Endothelial cell of umbilical vein (primary cell): ENCODE data around the genes CLPSL1, C6orf89 and PI16.

DNA sequence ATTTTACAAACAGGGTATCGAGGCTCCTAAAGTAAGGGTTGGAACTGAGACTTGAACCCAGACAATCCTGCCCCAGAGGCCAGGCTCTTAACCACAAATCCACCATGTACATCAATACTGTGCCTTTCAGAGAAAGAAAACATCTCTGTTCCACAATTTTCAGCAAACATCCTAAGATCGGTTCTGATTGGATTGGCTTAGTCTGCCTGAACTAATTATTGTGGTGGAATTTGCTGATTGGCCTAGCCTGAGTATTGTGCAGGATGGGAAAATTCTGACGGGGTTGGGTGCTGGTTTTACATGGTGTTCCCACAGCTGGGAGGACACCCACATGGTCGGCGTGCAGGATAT is at the start of gene CLPSL1:
Gene CLPSL1 (plus strand): TSS at position 299 of the 351 bp plus-strand sequence.
- PRO-cap, result no peak
CAGE:
- cytosol, long polyA minus RNA, result no peak
- cytosol, long polyA plus RNA, result no peak
- long polyA plus RNA, result no peak
- nucleus, long polyA minus RNA, result no peak
- nucleus, long polyA plus RNA, result no peak

- PRO-cap, result no peak
CAGE:
- cytosol, long polyA minus RNA, result no peak
- cytosol, long polyA plus RNA, result no peak
- long polyA plus RNA, result no peak
- nucleus, long polyA minus RNA, result no peak
- nucleus, long polyA plus RNA, result no peak
Measured at GRCh38 chr6:35973634-35974156, 50.7 kb downstream of the SLC26A8 start.

DNA sequence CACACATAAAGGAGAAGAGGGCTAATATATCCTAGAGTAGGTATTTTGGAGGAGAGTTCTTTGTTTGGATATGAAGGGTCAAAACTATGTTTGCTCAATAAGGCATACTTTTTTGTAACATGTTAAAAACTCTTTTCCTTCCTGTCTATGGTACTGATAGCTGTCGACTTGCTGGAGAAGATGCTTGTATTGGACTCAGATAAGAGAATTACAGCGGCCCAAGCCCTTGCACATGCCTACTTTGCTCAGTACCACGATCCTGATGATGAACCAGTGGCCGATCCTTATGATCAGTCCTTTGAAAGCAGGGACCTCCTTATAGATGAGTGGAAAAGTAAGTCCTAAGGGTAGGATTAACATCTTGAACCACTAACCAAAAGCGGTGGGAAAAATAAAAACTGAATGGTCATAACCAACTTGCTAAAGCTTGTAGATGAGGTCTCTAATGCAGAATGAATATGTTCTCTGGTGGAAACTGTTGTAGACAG is 23.0 kb upstream of the MAPK13 start:
- PRO-cap, result no peak
CAGE:
- cytosol, long polyA minus RNA, result no peak
- cytosol, long polyA plus RNA, result no peak
- long polyA plus RNA, result no peak
- nucleus, long polyA minus RNA, result no peak
- nucleus, long polyA plus RNA, result no peak

GRCh38 chr6:36196854-36197262 is 314 bp downstream of the BRPF3 start:
- PRO-cap, result bidirectional peak, plus-strand start at chr6:36196773, minus-strand start at chr6:36196946; bidirectional peak, plus-strand start at chr6:36197480, minus-strand start at chr6:36197193
CAGE:
- cytosol, long polyA minus RNA, result no peak
- cytosol, long polyA plus RNA, result no peak
- long polyA plus RNA, result no peak
- nucleus, long polyA minus RNA, result start-site peak on the minus strand at chr6:36197193-36197205, 21 reads
- nucleus, long polyA plus RNA, result start-site peak on the minus strand at chr6:36196959-36197226, 11 and 6 reads in 2 replicates

DNA sequence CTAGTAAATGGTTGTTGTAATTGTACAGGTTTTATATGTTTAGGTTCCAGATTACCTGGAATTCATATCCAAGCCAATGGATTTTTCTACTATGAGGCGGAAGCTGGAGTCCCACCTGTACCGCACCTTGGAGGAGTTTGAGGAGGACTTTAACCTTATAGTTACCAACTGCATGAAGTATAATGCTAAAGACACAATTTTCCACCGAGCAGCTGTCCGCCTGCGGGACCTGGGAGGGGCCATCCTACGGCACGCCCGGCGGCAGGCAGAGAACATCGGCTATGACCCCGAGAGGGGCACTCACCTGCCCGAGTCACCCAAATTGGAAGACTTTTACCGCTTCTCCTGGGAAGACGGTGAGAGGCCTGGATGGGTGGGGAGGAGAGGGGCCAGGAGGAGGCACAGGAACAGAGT is 13.6 kb downstream of the BRPF3 start:
- PRO-cap, result no peak
CAGE:
- cytosol, long polyA minus RNA, result no peak
- cytosol, long polyA plus RNA, result no peak
- long polyA plus RNA, result no peak
- nucleus, long polyA minus RNA, result no peak
- nucleus, long polyA plus RNA, result no peak

GRCh38 chr6:36339026-36339483 is 2.4 kb upstream of the BNIP5 start:
- PRO-cap, result no peak
CAGE:
- cytosol, long polyA minus RNA, result no peak
- cytosol, long polyA plus RNA, result no peak
- long polyA plus RNA, result no peak
- nucleus, long polyA minus RNA, result no peak
- nucleus, long polyA plus RNA, result no peak

DNA sequence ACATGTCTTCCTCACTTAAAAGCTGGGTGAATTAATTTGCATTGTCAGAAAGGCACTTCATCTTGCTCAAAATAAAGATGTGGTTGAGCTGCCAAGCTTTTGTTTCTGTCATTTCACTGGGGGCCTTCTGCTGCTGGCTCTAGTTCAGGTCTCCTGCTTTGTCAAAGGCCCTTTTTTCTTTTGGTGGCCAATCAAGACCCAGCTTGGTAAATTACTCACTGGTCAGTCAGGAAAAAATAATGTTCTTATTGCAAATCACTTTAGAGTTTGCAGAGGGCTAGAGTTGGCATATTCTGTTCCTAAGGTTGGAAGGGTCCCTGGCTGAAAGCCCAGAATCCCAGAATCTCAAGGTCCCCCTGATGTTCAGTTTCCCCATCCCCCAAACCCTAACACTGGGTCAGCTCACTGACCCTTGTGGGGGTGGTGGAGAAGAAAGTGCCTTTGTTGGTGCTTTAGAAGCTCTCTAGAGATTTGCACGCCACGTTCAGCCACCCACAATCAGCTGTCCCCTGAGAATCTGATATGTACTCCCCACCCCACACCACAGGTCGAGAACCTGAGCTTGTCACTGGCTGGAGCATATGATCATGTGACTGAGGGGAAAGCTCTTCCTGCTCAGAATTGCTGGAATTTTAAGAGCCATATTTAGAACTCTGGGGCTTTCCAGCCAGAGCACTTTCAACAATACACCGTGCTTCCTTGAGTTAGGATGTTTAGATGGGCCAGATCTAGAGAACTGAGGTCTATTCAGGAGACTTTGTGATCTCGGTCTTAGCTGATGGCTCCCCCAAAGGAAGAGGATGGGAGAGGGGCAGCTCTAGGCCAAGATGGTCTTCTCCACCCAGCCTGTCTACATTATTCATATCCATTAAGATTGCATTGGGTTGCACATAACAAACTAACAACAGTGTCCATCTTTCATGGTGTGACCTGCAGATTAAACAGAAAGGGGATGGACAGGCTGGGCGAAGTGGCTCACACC is 21.8 kb upstream of the BNIP5 start:
- PRO-cap, result bidirectional peak, plus-strand start at position 710 of the sequence, minus-strand start at position 496 of the sequence
CAGE:
- cytosol, long polyA minus RNA, result no peak
- cytosol, long polyA plus RNA, result no peak
- long polyA plus RNA, result no peak
- nucleus, long polyA minus RNA, result no peak
- nucleus, long polyA plus RNA, result no peak

GRCh38 chr6:36493879-36494598 is 51.2 kb downstream of the KCTD20 start:
- PRO-cap, result no peak
CAGE:
- cytosol, long polyA minus RNA, result no peak
- cytosol, long polyA plus RNA, result no peak
- long polyA plus RNA, result no peak
- nucleus, long polyA minus RNA, result no peak
- nucleus, long polyA plus RNA, result no peak

- PRO-cap, result no peak
CAGE:
- cytosol, long polyA minus RNA, result no peak
- cytosol, long polyA plus RNA, result no peak
- long polyA plus RNA, result no peak
- nucleus, long polyA minus RNA, result no peak
- nucleus, long polyA plus RNA, result no peak
Measured at GRCh38 chr6:36545919-36547007, 1.0 kb downstream of the STK38 start.

GRCh38 chr6:36751850-36752412 is 54.3 kb downstream of the RAB44 start:
- PRO-cap, result no peak
CAGE:
- cytosol, long polyA minus RNA, result no peak
- cytosol, long polyA plus RNA, result no peak
- long polyA plus RNA, result no peak
- nucleus, long polyA minus RNA, result no peak
- nucleus, long polyA plus RNA, result no peak

GRCh38 chr6:36768488-36768794 is 70.8 kb downstream of the CPNE5 start:
- PRO-cap, result no peak
CAGE:
- cytosol, long polyA minus RNA, result no peak
- cytosol, long polyA plus RNA, result no peak
- long polyA plus RNA, result no peak
- nucleus, long polyA minus RNA, result no peak
- nucleus, long polyA plus RNA, result no peak

DNA sequence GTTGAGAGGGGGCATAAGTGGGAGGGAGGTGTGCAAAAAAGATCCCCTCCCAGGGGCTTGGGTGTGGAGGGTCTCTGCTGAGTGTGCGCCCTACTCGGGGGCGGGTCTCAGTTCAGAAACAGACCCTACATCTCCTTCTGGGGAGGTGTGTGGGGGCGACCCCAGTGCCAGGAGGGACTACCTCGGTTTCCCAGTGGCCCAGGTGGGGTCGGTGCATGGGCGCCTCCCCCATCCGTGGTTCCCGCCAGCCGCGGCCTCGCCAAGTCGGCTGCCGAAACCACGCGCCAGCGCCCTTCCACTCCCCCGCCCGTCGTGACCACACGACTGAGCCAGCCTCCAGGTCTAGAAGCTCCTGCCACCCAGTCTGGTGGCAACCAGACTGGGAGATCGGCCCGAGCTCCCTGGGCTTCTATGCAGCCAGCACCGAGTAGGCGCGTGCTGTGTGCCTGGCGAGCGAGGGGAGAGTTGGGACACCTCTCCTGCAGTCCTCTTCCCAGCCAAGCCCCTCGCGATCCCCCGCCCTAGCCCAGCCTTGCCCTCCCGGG is 1.2 kb upstream of the CPNE5 start:
- PRO-cap, result no peak
CAGE:
- cytosol, long polyA minus RNA, result no peak
- cytosol, long polyA plus RNA, result no peak
- long polyA plus RNA, result no peak
- nucleus, long polyA minus RNA, result no peak
- nucleus, long polyA plus RNA, result no peak

- PRO-cap, result no peak
CAGE:
- cytosol, long polyA minus RNA, result no peak
- cytosol, long polyA plus RNA, result no peak
- long polyA plus RNA, result no peak
- nucleus, long polyA minus RNA, result no peak
- nucleus, long polyA plus RNA, result no peak
Measured at GRCh38 chr6:36867669-36867956, 7.0 kb downstream of the PPIL1 start.

DNA sequence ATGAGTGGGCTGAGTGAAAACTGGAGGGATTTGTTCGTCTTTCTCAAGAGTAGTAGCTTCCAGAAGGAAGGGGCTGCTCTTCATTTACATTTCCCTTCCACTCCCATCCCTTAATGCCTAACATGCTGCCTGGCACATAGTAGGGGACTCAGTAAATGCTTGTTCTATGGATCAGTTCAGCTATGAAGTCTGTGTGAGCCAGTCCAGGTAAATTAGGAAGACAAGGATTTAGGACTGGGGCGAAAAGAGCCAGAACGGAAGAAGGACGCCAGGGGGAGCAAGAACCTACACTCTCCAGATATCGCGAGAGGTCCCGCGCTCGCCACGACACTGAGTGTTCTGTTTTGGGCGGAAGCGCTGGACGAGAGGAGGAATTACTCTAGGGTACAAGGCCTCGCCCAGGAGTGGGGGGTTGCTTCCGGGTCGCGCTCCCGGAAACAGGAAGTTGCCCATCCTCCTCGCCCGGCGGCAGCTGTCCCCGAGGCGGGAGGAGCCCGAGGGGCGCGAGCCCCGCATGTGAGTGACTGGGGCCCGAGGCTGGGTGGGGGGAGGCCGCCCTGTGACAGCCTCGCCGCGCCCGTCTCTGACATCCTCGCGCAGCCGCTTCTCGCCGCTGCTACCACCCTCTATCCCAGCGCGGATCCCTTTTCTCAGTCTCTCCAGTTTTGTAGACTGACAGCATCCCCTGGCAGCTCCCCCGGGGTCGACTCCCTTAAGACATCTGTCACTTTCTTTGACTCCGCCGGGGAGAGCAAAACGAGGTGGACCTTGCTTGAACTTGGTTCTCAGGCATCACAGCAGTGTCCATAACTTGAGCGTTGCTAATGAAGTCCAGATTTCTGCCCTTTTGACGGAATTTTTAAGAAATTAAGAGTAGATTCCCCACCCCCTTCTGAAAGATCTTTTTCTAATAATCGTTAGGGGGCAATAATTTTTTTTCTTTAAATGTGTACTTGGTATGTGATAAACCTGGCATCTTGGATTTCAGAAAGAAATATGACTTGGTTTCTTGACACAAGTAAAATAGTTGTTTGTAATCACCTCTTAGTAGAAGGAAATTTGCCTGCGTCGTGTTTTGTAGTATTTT is at the start of gene C6orf89:
Gene C6orf89 (plus strand): TSS at position 440 of the 1,087 bp plus-strand sequence.
- PRO-cap, result bidirectional peak, plus-strand start at position 342 of the sequence, minus-strand start at position 254 of the sequence; bidirectional peak, plus-strand start at position 586 of the sequence, minus-strand start at position 621 of the sequence; unidirectional peak, minus-strand start at position 799 of the sequence
CAGE:
- cytosol, long polyA minus RNA, result start-site peak on the plus strand centred at position 348 of the sequence, 47 bp wide, 253 reads; start-site peak on the plus strand centred at position 454 of the sequence, 44 bp wide, 85 reads
- cytosol, long polyA plus RNA, result start-site peak on the plus strand centred at position 351 of the sequence, 19 bp wide, 75 and 94 reads in 2 replicates; start-site peak on the plus strand centred at position 466 of the sequence, 71 bp wide, 378 and 373 reads in 2 replicates
- long polyA plus RNA, result start-site peak on the plus strand centred at position 432 of the sequence, 146 bp wide, 786 and 665 reads in 2 replicates
- nucleus, long polyA minus RNA, result start-site peak on the plus strand centred at position 343 of the sequence, 38 bp wide, 290 reads; start-site peak on the plus strand centred at position 452 of the sequence, 28 bp wide, 442 reads
- nucleus, long polyA plus RNA, result start-site peak on the plus strand centred at position 359 of the sequence, 25 bp wide, 73 and 61 reads in 2 replicates; start-site peak on the plus strand centred at position 466 of the sequence, 72 bp wide, 170 and 175 reads in 2 replicates

DNA sequence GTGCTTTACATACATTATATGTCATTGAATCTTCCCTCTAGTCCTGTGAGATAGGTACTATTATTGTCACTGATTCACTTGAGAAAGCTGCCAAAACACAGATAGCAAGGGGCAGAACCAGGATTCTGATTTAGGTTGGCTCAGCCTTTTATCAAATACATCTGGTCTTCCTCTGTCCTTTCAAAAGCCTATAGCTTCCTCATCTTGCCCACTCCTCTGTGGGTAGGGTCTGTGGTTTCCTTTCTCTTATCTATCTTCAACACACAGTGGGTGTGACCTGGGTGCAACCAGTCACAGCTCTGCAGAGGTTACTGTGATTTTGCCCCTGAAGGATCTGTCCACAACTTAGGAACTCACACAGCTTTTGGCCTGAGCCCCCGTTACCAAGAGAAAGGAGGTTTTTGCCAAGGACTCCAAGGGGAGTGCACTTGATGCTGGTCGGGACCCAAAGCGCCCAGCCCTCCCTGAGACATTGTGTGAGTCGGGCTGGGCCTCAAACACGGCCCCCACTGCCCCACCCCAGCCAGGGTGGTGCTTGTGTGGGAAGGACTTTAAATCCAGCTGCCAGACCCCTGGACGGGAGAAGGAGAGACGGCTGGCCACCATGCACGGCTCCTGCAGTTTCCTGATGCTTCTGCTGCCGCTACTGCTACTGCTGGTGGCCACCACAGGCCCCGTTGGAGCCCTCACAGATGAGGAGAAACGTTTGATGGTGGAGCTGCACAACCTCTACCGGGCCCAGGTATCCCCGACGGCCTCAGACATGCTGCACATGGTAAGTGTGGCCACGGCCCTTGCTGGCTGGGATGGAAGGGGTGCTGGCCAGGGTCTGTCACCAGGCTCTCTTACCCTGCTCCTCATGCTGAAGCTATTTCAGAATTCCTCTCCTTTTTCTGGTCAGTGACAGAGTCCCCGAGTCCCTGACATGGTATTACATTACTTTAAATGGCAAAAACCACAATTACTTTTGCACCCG is at the start of gene PI16:
Gene PI16 (plus strand): TSS at position 582 of the 976 bp plus-strand sequence.
- PRO-cap, result no peak
CAGE:
- cytosol, long polyA minus RNA, result no peak
- cytosol, long polyA plus RNA, result no peak
- long polyA plus RNA, result no peak
- nucleus, long polyA minus RNA, result no peak
- nucleus, long polyA plus RNA, result no peak

DNA sequence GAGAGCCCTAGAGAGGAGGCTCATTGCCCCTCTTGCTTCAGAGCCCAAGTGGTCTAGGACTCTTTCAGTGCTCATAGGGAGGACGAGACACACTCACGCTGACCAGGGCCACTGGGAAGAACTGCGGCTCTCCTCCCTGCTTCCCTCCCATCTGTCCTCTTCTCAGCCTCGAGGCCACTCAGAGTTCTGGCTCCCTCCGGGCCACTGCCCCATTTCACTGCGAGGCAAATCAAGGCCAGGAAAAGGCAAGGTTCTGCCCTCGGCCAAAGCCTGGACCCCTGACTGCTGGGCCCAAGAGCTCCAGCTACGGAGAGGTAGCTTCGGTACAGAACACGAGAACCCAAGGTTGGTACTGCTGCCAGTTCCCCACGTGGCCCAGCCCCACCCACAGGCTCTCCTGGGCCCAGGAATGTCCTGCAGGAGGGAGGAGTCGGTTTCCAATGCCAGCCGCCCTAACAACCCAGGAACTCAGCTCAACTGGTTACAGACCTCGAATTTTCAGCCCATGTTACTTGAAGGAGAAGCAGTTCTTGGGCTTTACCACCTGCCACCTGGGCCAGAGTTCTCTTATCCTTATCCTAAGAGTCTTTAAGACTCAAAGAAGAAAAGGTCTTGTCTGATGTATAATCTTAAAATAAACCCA is 14.8 kb downstream of the PI16 start:
- PRO-cap, result unidirectional peak, minus-strand start at position 242 of the sequence
CAGE:
- cytosol, long polyA minus RNA, result no peak
- cytosol, long polyA plus RNA, result no peak
- long polyA plus RNA, result no peak
- nucleus, long polyA minus RNA, result no peak
- nucleus, long polyA plus RNA, result no peak

- PRO-cap, result no peak
CAGE:
- cytosol, long polyA minus RNA, result no peak
- cytosol, long polyA plus RNA, result no peak
- long polyA plus RNA, result no peak
- nucleus, long polyA minus RNA, result no peak
- nucleus, long polyA plus RNA, result no peak
Measured at GRCh38 chr6:36970940-36971706, 14.9 kb downstream of the MTCH1 start.

GRCh38 chr6:36978288-36978984 is 7.6 kb downstream of the MTCH1 start:
- PRO-cap, result no peak
CAGE:
- cytosol, long polyA minus RNA, result no peak
- cytosol, long polyA plus RNA, result no peak
- long polyA plus RNA, result no peak
- nucleus, long polyA minus RNA, result no peak
- nucleus, long polyA plus RNA, result no peak

DNA sequence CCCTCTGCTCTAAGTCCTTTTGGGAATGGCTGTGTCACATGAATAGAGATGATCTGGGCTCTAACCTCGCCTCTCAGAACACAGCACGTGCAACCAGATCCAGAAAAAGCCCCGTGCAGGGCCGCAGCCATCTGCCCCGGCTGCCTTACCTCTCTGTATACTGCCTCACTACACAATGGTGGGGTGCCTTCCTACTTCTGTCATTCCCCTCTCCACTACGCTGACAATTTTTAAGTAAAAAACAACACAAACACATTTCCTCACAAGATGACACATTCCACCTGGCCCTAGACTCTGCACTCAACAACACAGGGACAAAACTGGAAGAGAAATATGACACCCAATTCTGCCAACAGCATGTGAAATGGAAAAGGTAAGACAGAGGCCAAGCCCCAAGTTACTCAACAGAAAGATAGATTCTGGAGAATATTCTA is 5.7 kb downstream of the MTCH1 start:
- PRO-cap, result no peak
CAGE:
- cytosol, long polyA minus RNA, result no peak
- cytosol, long polyA plus RNA, result no peak
- long polyA plus RNA, result no peak
- nucleus, long polyA minus RNA, result no peak
- nucleus, long polyA plus RNA, result no peak

GRCh38 chr6:37033206-37033816 is 27.9 kb downstream of the FGD2 start:
- PRO-cap, result no peak
CAGE:
- cytosol, long polyA minus RNA, result no peak
- cytosol, long polyA plus RNA, result no peak
- long polyA plus RNA, result no peak
- nucleus, long polyA minus RNA, result no peak
- nucleus, long polyA plus RNA, result no peak